Neuron (in vitro differentiated cells): ENCODE data around the genes TMTC2, ALX1 and C12orf29.

GRCh38 chr12:79416016-79416384 lies 274.8 kb downstream of the PAWR start:
- PRO-cap: no peak

DNA sequence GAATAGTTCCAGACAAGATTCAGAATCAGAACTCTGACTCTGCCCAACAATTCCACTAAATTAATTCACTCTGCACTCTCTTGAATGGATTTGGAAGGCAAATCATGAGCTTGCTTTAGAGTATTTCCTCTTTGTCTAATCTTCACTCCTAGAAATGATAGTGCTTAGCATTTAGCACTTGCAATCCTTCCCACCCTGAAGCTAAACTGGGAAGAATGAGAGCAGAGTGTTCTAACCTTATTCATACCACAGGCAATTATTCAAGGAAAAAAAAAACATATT lies 264.7 kb downstream of the PAWR start:
- PRO-cap: no peak

DNA sequence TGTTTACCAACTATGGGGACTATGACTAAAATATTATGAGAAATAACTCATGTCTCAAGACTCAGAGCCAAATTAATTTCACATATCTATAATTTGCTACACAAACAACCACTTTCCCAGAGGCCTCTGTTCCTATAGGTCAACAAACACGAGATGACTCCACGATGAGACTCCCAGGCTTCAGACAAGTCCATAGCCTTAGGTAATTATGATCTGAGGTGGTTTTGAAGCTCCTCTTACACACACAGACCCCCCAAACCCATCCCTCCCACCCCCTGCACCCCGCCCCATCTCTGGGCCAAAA lies 143.8 kb downstream of the PAWR start:
- PRO-cap: no peak

DNA sequence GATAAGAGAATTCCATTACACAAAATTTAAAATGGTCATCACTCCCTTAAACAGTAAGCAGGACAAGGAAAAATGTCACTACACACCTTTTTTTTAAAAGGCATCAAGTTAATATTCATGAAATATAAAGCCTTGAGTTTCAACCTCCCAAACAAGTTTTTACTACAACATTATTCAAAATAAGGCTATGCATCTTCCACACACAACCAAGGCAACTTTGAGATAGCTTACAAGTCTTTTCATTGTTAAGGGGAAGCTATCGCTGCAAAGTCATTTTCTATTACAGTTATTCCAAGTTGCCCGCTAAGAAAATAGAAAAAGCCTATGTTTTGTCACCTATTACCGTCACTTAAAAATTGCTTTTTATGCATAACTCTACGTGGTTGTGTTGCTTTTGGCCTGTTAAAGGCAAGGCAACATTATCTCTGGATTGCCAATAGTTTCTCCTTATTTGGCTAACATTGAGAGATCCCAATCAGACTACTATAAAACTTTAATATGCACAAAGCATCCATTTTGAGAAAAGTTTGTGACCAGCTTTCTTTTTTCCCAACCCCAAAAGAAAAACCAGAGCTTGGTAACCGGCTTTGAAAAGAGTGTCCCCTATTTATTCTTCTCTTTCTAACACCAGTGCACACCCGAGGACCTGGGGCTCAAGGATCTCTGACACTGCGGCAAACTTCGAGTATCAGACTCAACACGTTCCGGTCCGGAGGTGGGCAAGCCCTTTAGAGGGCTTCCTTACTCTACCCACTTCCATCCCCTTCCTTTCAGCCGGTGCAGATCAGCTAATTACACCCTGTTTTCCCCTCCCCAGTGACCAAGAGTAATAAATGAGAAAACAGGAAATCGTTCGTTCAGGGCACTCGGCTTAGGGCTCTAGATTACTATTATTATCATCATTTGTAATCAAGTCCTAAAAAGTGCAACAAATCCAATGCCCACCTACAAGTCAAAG lies 1.3 kb downstream of the PPP1R12A start:
- PRO-cap: bidirectional peak, plus-strand start at position 768 of the sequence, minus-strand start at position 671 of the sequence

- PRO-cap: no peak
Observed at GRCh38 chr12:80714018-80714574, 2.6 kb upstream of the MYF5 start.

GRCh38 chr12:81079436-81079614 lies 1.4 kb downstream of the ACSS3 start:
- PRO-cap: no peak

DNA sequence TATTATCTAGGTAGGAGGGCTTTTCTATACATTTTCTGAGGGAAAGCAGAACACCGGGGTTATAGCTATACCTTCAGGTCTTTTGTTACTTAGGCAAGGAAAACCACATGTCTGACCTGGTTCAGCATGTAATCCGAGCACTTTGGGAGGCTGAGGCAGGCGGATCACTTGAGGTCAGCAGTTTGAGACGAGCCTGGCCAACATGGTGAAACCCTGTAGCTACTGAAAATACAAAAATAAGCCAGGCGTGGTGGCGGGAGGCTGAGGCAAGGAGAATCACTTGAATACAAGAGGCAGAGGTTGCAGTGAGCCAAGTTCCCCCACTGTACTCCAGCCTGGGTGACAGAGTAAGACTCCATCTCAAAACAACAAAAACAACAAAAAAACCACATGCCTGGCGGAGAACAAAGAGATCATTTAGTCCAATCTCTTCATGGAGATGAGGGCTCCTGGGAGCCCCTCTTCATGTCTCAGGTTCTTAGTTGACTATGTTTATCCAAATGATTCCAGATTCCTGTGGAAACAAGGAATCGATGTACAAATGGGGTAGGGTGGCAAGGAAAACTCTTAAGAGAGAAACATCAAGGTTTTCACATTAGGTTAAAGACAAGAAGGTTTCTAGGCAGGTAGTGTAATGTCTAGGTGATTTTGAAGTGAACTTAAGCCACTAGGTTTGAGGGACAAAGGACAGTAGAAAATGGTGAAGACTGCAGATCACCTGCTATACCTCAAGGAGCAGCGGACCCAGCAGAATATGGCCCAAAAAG lies 177.7 kb downstream of the ACSS3 start:
- PRO-cap: no peak

- PRO-cap: bidirectional peak, plus-strand start at chr12:82686861, minus-strand start at chr12:82686717
Observed at GRCh38 chr12:82686273-82686768, 385 bp upstream of the TMTC2 start.

- PRO-cap: bidirectional peak, plus-strand start at chr12:82686861, minus-strand start at chr12:82686717; bidirectional peak, plus-strand start at chr12:82687491, minus-strand start at chr12:82687588; bidirectional peak, plus-strand start at chr12:82687821, minus-strand start at chr12:82687634
Observed at GRCh38 chr12:82686769-82687696, at the start of gene TMTC2. Gene TMTC2, plus strand, starts transcription at chr12:82686906.

- PRO-cap: no peak
Observed at GRCh38 chr12:82740320-82740871, 53.7 kb downstream of the TMTC2 start.

- PRO-cap: unidirectional peak, plus-strand start at chr12:85279830; bidirectional peak, plus-strand start at chr12:85280220, minus-strand start at chr12:85280170
Observed at GRCh38 chr12:85279631-85280340, at the start of gene ALX1. Gene ALX1, plus strand, starts transcription at chr12:85280220.

DNA sequence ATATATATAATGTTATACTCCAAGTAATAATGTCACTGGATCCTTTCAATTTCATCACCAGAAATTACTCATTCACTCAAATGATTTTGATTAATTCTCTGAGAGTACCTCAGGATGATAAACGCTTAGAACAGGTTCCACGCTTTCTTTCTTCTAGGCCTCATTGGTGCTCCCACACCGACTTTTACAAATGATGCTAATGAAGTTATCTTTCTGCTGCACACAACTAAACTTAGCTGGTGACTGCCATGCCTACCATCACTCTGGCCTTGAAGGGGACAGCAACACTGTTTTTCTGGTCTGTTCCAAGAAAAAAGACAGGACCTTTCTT lies 100.1 kb downstream of the RASSF9 start:
- PRO-cap: no peak

DNA sequence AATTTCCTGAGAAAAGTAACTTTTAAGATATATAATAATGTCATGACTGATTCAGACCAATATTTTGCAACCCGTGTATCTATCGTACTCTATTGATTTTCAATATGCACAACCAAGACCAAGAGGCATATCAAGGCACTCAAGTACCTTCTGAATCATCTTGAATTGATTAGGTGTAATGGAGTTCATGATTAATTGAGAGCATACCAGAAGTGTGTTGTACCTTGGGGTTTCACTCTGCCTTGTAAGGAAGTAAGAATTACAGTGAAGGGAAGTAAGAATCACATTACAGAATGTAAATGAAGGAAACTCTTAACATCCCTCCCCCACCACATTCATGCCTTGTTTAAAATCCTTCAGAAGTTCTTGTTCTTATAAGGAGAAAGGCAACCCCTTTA lies 5.3 kb upstream of the MGAT4C start:
- PRO-cap: no peak

DNA sequence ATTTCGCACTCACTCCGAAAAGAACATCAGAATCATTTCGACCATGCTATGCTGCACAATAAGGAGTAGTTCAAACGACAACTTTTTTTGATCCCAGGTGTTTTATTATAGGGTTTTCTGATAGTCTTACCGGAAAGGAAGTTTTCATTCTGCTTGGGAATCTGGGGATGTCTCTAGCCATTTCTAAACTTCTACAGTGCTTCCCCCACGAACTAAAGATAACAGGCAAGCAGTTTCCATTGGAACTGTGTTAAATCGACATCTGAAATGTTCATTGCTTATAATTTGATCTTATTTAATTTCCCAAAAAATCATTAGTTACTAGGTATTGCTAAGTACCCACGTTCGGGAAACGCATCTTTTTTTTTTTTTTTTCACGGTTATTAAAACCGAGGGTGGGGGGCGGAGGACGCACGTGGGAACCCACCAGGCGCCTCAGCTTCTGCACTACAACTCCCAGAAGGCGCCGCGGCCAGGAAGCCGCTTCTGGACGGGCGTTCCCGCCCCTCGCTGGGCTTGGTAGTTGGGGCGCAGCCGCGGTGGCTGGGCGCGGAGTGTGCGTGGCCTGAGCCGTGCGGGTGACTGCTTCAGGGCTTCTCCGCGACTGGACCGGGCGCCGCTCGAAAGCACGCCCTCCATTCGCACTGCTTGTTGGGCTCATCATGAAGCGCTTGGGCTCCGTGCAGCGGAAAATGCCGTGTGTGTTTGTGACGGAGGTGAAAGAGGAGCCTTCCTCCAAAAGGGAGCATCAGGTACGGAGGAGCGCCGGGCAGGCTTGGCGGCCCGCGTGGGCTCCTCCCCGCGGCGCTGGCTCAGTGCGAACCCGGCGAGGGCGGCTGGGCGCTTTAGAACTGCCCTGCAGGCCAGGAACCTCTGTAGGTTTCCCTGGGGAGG lies at the start of gene C12orf29:
C12orf29 (plus strand) TSS at position 550 of the 894 bp plus-strand sequence.
- PRO-cap: unidirectional peak, plus-strand start at position 550 of the sequence; bidirectional peak, plus-strand start at position 815 of the sequence, minus-strand start at position 777 of the sequence

- PRO-cap: no peak
Observed at GRCh38 chr12:88299718-88300269, 157.7 kb downstream of the TMTC3 start.

DNA sequence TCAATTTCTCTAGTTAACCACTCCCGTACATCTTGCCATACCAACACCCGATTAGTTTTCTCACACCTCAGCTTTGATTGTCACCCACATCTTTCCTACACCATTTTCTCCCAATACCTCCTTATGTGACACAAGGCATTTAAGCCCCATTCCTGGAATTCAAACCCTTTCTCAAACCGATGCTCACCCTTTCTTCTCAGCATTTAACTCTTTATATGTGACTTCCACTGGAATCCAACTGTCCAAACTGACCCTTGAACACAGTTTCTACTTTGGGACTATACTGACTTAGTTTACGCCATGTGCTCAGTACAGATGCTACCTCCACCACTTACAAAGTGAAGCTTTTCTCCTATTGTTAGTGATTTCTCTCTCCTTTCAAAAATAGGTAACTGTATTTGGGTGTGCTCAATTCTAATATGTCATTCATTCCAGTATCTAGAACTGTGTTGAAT lies 80.4 kb downstream of the KITLG start:
- PRO-cap: no peak

DNA sequence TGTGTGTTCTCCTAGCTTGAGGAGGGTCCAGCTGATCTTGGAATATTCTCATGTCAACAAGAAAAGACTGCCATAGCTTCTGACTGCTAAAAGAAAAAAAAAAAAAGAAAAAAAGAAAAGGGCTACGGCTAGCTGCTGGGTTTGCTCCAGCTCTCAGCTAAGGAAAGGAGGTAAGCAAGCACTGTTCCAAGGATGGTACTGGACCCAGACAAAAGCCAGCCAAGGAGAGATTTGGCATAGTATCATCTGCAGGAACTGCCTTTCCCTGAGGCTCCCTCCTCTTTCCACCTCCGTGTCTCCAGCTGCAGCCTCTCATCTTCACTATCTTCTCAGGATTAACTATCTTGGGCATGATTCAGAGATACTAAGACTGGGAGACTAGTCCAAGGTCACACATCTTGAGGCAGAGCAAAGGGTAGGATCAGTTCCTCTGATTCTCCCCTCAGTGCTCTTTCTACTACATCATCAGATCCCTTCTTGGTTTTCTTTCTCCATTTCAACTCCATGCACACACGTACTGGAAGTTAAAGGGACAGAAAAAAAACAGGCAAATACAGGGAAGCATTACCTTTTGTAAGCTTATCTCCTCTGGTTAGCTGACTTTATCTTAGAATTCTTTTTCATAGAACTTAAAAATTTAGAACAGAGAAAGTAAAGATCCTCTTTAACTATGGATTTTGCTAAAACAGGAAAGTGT lies 5.9 kb downstream of the KITLG start:
- PRO-cap: no peak

GRCh38 chr12:88578676-88579506 lies 1.4 kb downstream of the KITLG start:
- PRO-cap: no peak

- PRO-cap: no peak
Observed at GRCh38 chr12:89346744-89347207, 5.5 kb downstream of the DUSP6 start.

DNA sequence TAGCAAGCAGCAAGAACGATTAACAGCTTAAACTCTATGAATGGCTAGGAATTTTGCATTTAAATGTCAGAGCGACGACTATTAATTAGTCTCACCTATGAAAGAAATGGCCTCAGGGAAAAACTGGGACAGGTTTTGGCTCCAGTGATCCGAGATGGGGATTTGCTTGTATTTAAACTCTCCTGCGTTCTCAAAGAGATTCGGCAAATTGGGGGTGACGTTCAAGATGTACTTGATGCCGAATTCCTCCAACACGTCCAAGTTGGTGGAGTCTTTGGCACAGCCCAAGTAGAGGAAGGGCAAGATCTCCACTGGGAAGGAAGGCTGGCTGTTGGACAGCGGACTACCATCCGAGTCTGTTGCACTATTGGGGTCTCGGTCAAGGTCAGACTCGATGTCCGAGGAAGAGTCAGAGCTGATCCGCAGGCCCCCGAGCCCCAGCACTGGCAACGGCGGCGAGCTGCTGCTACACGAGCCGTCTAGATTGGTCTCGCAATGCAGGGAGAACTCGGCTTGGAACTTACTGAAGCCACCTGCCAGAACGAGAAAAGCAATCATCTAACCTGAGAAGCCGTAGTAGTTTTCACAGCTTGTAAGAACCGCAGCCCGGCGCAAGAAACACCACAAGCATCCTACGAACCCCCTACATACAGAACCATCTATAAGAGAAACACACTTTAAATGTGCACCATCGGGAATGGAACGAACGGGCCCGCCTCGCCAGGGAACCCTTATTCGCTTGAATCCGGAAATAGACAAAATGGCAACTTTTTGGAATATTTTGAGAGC lies 1.6 kb downstream of the DUSP6 start:
- PRO-cap: no peak